Thoracic aorta endothelial cell (primary cell): Measurements from ENCODE around the gene TIMM21.

DNA sequence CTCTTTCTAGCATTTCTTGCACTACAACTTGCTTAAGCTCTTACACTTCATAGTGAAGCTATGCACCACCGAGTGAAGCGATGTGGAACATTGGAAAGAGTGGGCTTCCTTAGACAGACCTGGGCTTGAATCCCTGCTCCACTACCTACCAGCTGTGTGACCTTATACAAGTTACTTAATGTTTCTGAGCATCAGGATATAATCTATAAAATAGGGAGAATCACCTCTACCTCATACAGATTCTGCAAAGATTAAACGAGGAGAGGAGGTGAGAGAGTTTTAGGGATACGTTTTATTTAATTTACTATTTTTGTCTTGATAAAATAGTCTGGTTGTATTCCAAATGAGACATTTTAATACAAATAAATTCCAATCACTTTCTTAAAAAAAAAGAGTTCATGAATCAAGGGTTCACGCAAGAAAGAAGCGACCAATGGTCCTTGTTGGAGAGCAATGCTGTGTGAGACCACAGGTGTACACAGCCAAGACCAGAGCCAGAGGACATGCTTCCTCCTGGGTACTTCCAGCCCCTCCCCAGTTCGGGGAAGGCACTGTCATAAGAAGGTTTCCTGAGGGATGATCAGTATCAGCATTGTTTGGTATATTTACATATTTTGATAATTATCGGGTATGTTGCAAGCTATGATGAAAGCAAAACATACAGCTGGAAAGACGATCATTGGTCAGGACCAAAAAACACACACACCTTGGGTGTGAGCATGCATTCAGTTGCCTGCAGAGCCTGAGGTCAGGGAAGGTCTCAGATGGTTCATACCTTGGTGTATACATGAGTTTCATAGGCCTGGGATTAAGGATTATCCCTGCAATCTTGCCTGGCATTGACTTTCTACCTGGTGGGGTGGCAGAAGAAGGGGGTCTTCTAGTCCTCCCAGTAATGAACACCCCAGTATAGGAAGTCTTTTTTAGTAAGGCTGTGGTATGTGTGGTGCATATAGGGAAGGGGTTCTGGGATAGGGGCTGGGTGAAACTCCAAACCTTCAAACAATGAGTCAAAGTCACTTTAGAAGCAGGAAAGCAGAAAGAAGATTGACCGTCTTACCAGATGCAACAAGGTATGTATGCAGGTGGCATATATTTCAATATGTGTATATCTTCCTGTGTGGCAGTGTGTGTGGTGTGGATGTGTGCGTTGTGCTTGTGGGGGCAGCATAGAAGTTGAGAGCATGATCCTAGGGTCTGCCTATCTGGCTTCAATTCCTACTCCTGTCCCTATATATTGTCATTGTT lies 2.7 kb downstream of the SERPINB2 start:
- CAGE, long polyA plus RNA: no peak

GRCh38 chr18:63963676-63964432 lies 6.0 kb upstream of the SERPINB8 start:
- CAGE, long polyA plus RNA: no peak

DNA sequence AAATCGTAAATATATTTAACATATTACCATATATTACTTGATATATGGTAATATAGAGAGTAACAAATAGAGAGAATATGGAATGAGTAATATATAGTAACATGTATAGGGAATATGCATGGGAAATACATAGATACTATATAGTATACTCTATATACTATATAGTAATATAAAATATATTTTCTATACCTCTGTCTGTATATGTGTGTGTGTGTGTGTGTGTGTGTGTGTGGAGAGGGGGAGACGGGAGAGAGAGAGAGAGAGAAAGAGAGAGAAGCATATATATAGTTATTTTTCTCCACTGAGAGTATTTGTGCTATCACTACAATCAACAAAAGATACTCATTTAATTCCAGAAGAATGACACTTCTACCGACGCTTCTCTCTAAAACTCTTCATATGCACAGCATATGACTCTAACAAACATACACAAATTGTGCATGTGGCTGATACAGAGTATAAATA lies 295.2 kb upstream of the CDH7 start:
- CAGE, long polyA plus RNA: no peak

GRCh38 chr18:67145831-67146436 lies 370.6 kb downstream of the DSEL start:
- CAGE, long polyA plus RNA: no peak

DNA sequence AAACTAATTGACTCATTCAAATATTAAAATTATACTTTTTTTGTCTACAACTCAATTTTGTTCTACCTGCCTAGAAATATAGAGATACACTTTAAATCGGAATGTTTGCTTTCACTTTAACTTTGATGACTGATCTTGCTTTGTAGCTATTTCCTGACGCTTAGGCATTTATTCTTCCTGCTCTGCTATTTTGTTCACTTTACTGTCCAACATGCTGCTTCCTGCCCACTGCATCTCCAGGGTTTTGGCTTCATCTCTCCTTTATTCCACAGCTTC lies 272.4 kb downstream of the DSEL start:
- CAGE, long polyA plus RNA: no peak

GRCh38 chr18:67597864-67598278 lies 81.4 kb upstream of the DSEL start:
- CAGE, long polyA plus RNA: no peak

DNA sequence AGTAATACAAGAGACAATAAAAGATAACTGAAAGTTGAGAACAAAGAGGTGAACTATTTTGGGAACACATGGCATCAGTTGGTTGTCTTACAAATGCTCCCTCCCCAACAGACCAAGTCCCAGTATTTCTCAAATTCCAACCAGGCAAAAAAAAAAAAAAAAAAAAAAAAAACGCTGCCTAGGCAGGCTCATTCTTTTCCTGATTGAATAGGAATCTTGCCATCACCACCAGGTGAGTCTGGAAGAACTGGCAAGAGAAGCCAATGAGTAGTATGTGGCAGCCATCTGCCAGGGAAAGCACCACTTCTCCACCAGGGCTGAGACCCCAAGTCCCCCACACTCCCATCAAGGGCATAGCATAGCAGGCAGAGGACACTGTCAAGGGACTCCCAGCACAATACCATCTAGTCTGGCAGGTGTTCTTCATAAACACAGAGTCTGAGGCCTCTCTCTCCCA lies 538.0 kb upstream of the DSEL start:
- CAGE, long polyA plus RNA: no peak

DNA sequence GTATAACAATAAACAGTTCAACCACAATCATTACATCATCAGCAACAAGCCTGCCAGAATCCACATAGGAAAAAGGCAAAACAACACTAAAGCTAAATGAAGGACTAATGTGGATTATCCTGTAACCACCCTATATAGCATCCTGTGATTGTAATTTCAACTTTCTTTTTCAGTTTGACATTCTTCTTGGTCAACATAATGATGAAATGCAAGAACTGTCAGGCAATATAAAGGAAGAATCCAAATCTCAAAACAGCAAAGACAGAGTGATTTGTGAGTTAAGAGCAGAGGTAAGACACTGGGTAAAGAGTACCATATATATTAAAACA lies 76.6 kb downstream of the CCDC102B start:
- CAGE, long polyA plus RNA: no peak

- CAGE, long polyA plus RNA: no peak
These were observed 3.4 kb upstream of the SOCS6 start for GRCh38 chr18:70285410-70285793.

DNA sequence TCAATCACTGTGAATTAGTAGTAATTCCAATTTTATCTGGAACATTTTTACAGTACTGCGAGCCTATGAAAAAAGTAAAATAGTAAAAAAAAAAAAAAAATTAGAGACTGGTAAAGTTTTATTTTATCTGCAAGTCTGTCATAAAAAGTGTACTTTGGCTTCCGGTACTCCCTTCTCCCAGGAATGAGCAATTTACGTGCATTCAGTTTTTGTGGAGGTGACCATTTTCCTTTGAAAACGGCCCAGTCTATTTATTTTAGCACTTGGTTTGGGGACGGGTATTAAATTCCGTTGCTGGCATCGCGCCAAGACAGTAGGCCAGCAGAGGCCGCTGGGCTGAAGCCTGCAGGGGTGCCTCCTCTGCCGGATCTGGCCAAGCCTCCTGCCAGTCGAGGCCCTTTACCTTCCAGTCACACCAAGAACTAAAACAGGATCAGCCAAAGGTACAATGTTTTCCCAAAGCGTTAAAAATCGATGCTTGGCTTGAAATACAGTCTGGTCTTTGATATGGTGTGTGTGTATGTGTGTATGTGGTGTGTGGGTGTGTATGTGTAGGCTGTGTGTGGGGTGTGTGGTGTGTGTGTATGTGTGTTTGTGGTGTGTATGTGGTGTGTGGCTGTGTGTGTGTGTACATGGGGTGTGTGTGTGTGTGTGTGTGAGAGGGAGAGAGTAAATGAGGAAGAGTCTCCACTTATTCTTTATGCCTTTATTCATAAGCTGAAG lies 175.9 kb downstream of the SOCS6 start:
- CAGE, long polyA plus RNA: no peak

DNA sequence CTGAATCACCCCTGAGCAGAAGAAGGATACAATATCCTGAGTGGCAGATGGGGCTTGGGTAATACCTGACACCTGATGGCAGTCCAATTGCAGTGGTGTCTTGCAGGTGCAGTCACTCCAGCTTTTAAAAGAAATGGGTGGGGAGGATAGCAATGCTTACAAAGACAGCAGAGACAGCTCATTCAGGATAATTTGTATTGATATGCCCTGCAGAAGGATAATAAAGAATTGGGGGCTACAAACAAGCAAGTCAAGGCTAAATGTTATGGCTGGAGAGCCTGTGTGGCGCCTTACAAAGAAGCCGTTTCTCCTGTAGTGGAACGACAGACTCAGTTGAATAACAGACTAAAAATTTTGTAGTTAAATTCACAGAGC lies 456.8 kb downstream of the SOCS6 start:
- CAGE, long polyA plus RNA: no peak

DNA sequence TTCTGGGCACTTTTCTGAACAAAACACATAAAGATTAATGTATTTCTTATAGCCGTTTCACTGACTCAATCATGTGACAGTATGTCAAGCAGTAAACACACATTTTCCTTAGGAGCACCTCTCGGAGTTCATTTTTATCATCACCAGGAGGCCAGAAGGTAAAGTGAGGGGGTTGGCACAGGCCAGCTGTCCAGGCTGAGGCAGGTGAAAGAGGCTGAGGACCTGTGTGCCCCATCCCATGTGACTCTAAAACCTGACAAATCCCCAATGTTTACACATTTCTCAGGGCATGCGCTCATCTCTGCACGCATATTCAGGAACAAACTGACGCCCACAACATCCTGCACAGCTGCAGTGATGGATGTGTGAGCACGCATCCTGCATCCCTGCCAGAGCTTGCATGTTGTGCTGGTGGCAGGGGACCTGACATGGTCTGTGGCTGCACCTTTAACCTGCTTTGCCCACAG lies 83.2 kb downstream of the FBXO15 start:
- CAGE, long polyA plus RNA: no peak

DNA sequence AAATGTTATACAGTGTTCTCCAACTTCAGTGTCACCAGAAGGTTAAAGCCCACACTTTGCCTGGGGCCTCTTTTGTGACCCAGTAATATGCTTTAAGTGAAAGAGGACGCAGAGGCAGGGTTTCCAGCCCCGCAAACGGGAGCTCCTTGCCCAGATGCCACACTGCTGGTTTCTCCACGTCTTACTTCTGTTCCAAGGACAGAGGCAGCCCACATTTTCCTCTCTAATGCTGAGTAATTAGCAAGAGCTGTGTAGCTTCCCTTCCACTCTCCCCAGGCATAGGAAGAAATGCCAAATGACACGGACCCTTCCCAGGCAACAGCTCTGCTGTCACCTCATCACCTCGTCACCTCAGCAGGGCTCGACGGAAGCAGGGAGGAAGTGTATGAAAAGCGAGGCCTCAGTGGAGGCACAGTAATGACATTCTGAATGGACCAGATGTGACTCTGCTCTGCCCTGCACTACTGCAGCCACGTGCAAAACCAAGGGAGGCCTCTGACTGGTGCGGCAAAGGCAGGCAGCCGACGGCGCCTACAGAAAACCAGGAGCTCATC lies 64.6 kb downstream of the FBXO15 start:
- CAGE, long polyA plus RNA: no peak

GRCh38 chr18:74148240-74149358 lies at the start of gene TIMM21:
TSS of gene TIMM21 (plus strand) at chr18:74148523.
- CAGE, long polyA plus RNA: no peak

DNA sequence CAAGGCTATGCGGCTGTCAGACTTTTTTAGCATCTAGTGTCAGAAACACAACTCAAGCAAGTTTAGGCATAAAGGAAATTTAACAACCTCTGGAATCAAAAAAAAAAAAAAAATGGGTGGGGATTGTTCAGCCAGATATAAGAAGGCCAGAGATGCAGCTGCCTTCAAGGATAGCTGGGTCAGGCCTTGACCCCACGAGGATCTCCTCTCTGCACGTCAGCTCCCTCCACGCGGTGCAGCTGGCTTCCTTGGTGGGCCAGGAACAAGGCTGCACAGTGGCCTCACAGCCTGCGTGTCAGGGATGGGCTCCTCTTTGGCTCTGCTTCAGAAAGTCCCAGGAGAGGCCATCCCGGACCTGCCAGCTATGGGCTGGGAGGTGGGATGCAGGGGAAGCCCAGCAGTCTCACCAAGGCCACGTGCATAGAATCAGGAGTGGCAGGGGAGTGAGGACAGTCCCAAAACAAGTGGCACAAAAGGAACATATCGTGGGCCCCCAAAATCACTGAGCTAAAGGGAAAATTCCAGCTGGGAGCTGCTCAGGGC lies 55.5 kb downstream of the TIMM21 start:
- CAGE, long polyA plus RNA: no peak

- CAGE, long polyA plus RNA: no peak
These were observed 60.4 kb downstream of the CYB5A start for GRCh38 chr18:74231293-74231832.

GRCh38 chr18:74269048-74270300 lies 22.3 kb downstream of the CYB5A start:
- CAGE, long polyA plus RNA: no peak

DNA sequence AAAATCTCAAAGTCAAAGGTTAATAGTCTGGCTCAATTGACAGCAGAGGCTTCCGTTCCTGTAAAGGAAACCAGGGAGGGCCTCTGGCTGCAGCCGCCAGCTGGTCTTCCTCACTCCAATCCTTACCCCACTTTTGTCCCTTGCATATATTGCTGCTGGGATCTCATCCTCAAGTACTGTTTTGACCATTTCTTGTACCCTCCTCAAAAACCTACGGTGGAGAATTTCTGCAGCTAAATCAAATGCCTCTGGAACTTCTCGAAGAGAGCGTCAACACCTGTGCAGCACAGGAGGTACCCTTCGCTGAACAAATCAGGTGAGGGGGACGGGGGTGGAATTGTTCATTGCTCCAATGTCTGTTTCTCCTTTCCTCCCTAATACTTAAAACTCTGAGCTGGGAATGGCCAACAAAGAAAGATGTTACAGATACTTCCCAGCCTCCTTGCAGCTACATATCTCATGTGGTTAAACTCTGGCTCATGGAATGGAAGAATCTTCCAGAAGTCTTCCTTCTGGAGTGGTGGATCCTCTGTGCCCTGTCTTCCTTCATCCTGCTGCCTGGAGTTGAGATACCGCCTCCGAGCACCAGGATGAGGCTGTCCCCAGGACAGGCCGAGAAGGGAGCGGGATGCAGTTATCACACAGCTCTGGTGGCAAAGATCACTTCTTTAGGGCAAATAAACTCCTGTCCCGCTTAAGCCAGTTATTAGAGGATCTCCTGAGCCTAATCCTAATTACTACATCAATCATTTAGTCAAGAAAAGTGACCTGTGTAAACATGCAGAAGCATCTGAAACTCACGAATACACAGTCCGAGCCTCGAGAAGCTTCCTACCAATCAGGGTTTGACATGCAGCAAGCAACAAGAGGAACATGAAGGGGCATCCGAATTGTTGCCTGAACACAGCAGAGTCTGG lies 16.7 kb downstream of the CYB5A start:
- CAGE, long polyA plus RNA: no peak

GRCh38 chr18:74285532-74286309 lies 6.0 kb downstream of the CYB5A start:
- CAGE, long polyA plus RNA: no peak

DNA sequence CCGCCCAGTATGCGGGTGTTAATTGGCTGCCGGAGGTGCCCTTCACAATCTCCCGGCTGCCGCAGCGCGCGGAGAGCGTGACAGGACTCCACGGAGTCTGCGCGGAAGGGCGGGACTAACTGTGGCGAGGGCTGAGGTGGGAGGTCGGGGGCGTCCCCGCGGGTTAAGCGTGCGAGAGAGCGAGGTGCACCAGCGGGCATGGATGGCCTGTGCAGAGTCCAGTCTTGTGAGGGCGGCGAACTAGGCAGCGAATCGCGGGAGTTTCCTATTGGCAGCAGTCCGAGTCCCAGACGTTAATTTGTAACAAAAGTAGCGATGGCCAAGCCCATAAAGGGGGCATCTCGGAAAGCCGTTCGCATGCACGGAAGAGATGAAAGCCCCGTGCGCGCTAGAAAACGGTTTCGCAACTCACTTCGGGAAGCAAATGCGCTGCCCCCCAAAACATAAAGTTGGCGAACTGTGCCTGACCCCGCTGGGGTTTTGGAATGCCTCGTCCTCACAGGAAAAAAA lies 399 bp upstream of the CYB5A start:
- CAGE, long polyA plus RNA: no peak